ENCODE data around the gene FAM43A.

- PRO-cap = no peak
These were observed 10.0 kb downstream of the ATP13A3 start for GRCh38 chr3:194476487-194477564.

GRCh38 chr3:194481175-194482336, 5.2 kb downstream of the ATP13A3 start:
- PRO-cap = no peak

DNA sequence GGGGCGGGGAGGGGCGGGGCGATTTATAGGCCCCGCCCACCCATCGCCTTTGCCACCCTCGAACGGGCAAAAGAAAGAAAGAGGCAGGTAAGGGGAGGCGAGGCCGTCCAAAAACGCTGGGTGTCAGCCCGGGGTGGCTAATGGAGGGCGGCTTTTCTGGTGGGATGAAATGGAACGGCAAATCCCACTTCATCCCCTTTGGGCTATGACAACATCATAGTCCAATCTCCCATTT, 201 bp upstream of the ATP13A3 start:
- PRO-cap = no peak

- PRO-cap = no peak
These were observed 26.0 kb upstream of the ATP13A3 start for GRCh38 chr3:194512712-194513305.

- PRO-cap = no peak
These were observed 69.8 kb upstream of the ATP13A3 start for GRCh38 chr3:194556356-194557221.

GRCh38 chr3:194582364-194582834, 50.8 kb downstream of the TMEM44 start:
- PRO-cap = no peak

- PRO-cap = no peak
These were observed 2.1 kb downstream of the TMEM44 start for GRCh38 chr3:194630834-194631880.

DNA sequence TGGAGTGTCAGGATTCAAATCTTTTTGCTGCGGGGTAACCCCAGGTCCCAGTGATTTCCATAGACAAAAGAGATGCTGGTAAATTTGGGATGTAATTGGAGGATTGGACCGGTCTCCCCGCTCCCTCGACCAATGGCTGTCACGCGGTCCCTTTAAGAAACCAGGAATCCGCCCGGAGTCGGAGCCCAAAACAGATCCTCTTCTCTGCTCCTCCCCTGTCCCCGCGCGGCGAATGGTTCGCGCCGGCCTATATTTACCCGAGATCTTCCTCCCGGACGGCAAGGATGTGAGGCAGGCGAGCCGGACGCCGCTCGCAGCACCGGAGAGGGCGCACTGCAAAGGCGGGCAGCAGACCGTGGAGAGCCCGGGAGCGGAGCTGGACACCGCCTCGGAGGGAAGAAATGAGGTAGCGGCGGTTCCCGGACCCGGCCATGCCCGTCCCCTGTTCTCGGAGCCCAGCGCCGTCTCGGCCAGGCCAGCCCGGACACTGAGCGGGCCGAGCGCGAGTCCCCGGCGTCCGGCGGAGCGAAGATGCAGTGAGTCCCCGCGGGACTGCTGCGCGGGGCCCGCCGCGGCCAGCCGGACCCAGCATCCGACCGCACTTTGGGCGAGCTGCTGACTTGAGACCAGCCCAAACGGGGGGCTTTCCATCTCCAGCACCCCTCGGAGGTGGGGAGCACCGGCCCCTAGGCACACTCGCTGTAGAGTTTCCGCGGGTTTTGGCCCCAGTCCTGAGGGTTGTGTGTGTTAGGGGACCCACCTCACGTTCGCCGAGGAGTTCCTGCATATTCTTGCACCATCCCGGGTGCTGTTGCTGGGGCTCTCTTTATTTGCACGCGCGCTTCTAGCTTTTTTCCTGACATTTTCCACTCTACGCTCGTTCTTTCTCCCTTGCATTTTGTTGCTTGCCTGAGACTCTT, at the start of gene FAM43A:
Gene FAM43A (plus strand): TSS at position 281 of the 920 bp plus-strand sequence.
- PRO-cap = unidirectional peak, plus-strand start at position 281 of the sequence

DNA sequence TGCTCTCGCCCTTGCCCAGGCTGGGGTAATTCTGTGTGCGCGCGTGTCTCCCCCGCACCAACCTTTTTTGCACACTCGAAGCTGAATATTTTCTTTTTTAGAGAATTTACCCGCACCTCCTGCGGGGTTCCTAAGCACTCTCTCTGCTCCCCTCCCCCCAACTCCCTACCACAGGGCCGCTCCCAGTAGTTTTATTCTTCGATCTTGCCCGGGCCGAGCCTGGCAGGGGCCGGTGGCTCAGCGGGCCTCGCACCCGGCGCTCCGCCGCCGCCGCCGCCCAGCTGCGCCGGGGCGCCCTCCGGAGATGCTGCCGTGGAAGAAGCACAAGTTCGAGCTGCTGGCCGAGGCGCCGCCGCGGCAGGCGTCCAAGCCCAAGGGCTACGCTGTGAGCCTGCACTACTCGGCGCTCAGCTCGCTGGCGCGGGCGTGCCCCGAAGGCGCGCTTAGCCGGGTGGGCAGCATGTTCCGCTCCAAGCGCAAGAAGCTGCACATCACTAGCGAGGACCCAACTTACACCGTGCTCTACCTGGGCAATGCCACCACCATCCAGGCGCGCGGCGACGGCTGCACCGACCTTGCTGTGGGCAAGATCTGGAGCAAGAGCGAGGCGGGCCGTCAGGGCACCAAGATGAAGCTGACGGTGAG, 962 bp downstream of the FAM43A start:
- PRO-cap = no peak

DNA sequence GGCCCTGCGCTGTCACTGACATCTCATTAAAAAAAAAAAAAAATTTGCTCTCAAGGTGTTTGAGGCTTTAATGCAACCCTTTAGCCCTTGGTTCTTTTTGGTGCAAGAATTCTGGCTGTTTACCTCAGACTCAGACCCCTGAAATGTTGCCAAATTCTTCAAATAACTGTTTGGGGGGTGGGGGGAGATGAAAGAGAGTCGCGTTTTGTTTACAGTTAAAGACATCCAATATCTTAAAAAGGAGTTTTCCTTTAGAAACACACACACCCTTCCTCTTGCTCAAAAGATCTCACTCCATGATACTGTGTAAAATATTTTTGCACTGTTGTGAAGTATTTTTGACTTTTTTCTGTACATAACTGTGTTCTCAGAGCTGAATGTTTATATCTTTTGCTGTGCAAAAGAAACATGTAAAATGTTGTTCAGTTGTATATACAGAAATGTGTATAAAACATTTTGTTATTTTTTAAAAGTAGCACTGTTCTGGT, 2.9 kb downstream of the FAM43A start:
- PRO-cap = no peak

GRCh38 chr3:194689275-194689749, 3.6 kb downstream of the FAM43A start:
- PRO-cap = no peak

DNA sequence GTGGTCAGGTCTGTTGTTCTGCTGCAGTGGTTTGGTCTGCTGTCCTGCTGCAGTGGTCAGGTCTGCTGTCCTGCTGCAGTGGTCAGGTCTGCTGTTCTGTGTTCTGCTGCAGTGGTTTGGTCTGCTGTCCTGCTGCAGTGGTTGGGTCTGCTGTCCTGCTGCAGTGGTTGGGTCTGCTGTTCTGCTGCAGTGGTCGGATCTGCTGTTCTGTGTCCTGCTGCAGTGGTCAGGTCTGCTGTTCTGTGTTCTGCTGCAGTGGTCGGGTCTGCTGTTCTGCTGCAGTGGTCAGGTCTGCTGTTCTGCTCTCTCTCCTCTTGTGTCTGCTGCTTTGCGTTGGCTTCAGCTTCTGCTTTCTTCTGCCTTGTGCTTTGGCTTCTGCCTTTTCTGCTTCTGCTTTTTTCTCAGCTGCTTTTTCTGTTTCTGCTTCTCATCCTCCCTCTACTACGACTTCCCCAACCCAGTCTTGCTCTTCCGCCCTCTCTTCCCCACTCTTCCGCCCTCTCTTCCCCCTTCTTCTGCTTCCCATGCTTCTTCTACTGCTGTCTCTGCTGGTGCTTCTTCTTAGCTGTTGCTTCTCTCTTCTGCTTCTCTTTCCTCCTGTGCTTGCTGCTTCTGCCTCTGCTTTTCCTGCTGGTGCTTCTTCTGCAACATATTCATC, 50.7 kb downstream of the FAM43A start:
- PRO-cap = no peak

DNA sequence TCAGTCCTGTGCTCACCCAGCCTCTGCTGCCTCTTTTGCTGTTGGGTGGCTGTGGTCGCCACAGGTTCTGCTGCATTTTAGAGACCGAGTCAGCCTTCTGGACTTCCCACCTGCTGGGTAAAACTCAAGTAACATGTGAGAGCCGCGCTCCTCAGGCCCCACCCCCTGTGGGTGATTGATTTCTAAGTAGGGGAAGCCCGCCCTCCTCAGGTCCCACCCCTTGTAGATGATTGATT, 83.2 kb downstream of the FAM43A start:
- PRO-cap = bidirectional peak, plus-strand start outside the sequence, minus-strand start at position 126 of the sequence

DNA sequence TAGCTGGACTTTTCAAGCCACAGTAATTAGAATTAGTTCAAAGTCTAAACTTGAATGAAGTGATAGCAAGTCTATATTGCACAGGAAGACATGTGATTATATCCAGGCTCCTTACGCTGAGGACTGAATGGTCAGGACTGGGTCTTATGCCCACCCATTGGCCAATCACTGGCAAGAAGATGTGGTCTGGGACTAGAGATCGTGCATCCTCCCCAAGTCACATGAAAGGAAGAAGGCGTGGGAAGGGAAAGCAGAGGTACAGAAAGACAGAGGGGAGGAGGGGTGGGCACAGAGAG, 227.7 kb downstream of the FAM43A start:
- PRO-cap = no peak

DNA sequence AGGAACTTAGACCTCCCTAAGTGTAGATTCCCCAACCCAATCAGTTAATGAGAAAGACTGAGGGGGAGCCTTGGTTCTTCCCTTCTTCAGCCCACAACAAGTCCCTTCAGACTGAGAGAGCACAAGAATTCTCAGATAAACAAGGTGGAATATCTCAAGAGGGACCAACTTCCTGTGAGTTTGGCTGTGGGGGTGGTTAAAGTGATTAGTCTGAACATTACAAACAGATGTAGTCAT, 242.4 kb downstream of the FAM43A start:
- PRO-cap = no peak

DNA sequence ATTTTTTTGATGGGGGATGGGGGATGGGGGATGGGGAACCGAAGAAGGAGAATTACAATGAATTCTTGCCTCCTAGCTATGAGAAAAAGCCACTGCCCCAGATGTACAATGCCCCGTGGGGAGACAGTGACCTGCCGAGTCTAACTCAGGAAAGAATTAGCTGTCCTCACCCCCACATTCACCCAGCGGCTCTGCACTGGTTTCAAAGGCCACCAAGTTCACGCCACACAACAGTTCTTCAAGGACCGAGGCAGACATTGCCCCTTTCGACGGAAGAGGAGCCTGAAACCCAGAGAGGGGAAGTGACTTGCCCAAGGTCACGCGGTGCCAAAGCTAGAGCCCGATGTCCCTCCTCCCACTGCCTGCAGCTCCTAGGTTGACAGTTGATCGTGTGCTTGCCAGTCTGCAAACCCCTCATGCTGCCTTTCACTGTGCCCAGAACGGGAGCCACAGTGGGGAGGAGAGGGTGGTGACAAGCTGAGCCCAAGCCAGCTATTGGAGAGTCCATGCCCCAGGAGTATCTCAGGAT, 231.0 kb downstream of the XXYLT1 start:
- PRO-cap = no peak

- PRO-cap = no peak
These were observed 200.6 kb downstream of the XXYLT1 start for GRCh38 chr3:195070335-195070750.

DNA sequence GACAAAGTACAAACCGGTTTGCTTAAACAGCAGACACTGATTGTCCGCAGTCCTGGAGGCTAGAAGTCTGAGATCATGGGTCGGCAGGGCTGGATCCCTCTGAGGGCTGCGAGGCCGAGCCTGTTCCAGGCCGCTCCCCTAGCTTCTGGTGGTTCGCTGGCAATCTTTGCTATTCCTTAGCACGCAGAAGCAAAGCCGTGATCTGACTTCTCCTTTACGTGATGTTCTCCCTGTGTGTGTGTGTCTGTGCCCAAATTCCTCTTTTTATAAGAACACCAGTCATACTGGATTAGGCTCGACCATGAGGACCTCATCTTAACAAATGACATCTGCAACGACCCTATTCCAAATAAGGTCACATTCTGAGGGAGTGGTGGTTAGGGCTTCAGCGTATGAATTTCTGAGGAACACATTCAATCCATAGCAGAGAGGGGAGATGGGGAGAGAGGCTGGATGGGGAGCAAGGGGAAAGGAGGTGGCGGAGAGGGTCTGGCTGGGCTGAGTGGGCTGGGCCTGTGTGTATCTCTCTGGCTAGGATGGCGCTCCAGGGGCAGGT, 159.9 kb downstream of the XXYLT1 start:
- PRO-cap = no peak

DNA sequence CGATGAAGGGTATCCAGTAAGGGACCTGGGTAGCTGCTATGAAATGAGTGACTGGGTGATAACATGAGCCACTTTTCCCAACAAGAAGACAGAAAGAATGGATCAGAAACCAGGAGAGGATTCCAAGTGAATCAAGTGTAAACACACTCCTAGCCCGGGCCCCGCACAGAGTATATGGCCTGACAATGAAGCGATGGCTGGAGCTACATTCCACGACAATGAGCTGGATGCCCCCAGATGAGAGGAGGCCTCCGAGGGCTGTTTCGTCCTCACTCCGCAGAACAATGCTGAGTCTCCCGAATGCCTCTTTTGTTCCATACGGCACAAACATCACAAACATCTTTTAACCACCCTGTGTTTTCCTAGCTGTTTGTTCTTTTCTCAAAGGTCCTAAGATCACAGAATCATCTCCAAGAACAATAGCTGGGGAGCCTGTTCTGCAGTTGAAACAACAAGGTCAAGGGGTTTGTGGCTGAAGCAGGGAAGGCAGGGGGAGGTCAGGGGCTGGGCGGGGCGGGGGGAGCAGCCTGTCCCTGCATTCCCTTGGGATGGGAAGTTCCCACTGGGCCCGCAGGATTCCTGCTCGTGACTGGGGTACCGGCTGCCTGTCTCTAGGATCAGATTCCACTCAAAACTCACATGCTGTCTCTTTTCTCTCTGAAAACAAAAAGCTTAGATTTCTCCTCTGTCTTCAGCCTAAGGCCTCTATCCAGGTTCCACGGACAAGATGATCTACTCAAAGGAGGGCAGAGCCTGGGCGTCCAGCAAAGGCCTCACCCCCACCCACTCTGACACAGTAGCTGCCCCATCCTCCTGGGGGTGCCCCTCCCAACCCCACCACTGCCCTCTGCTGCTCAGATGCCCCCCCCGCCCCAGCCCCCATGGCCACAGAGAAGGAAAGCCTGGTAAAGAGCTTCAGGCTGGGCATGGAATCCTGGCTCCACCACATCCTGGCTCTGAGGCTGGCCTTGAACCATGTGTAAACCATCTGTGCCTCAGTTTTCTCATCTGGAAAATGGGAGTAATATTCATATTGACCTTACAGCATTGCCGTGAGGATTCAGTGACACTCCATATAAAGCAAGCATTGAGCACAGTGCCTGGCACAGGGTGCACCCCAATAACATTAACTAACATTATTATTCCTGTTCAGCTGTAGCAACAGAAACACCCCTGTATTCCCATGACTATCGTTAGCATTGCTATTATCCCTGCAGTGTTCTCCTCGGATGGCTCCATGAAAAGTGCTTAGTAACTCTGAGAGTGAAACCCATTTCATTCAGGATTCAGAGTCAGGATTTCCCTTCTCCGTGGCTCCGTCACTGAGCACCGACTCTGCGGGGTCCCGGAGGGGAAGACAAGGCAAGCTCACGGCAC, 151.0 kb downstream of the XXYLT1 start:
- PRO-cap = bidirectional peak, plus-strand start at position 279 of the sequence, minus-strand start at position 176 of the sequence

DNA sequence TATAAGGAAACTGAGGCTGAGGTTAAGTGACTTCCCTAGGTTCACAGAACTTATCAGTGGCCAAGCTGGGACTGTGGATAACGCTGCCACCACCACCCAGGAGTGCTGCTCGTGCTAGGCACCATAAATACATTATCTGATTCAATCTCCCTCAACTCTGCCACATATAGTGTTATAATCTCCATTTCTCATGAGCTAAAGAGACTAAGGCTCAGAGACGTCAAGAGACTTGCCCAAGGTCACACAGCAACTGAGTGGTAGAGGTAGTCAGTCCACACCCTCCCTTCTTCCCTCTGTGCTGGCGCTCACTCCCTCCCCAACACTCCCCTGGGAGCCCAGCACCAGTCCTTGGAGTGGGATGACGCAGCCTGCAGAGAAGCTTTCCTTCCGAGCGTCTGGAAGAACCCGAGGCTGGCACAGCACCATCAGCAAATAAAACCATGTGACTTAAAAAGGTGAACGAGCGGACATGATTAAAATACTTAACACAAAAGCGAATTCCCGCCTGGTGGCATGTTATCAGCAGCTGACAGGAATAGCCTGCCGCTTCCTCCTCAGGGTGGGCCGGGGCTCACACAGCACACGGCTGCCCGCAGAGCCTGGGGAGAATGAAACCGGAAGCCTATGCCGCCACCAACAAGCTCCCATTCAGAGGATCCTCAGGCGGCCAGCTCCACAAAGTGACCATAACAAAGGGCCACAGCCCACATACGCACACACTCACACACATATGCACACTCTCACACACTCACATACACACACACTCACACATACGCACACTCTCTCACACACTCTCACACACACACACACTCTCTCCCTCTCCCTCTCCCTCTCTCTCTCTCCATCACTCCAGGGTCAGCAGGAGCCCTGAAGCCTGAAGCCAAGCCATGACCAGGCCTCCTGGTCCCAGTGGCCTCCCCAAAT, 120.6 kb downstream of the XXYLT1 start:
- PRO-cap = unidirectional peak, plus-strand start at position 647 of the sequence

All from H9 (cell line).